ENCODE results near the gene CHST1.

DNA sequence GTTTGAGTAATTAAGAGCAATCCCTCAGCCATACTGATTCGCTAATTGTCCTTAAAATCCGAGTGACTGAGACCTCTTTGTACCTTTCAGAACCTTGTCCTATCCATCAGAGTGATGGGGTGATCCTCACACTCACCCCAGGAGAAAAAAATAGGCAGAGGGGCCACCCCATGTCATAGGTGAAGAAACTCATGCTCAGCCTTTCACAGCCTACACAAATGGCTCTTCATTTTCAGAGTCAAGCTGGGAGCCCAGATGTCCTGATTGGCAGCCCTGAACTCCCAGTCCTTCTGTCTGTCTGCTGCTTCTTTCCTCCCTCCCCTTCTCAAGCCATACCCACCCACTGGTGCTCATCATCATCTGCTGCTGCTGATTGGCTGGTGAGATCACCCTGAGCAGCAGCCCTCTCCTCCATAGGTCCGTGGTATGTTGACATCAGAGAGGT is 46.2 kb upstream of the PRDM11 start:
- RRBS: no CpG with 5 or more reads among the region's 3 CpGs

DNA sequence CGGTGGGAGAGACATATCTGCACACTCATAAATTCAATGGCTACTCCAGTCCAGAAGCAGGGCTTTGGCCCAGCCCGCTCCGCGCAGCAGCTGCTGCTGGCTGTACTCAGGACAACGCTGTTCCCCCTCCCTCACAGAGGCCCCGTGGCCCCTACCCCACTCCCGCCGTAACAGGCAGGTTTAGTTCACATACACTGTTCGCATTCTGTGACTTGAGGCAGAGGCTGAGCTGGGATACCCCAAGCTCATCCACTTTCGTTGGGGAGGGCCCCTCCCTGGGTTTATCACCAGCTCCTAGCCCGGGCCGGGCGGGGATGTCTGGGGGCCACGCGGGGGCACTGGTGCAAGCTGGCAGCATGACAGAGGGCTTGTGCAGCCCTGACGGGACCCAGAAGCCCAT is 52.4 kb downstream of the SYT13 start:
- RRBS: no CpG with 5 or more reads among the region's 16 CpGs

DNA sequence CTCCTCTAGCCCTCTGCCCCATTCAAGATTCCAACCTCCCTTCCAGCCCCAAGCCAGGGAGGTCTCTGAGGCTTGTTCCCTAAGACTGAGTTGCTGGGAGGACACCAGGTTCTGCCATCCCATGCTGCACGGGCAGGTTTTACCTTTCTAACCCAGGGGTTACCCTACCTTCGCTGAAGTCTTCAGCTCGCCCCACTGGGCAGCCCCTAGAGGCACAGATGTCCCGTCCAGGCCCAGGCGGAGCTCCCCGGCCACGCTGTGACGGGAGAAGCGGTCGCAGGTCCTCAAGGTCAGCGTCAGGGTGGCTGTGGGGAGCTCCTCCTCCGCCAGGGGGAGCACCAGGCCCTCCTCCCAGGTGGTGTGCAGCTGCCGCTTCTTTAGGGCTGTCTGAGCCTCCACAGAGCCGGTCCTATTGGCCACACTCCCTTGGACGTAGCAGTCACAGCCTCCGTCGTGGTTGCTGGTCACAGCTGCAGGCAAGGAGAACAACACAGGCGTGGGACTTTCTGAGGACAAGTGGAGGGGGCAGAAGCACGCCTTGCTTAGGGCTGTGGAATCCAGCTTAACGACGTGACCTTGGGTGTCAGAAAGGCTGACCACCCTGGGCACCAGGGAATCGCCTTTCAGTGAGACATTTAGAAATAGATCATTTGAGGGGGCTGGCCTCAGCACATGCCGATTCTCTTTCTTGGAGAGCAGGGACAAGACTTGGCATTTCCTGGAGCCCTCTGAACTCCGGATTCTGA is 33.7 kb downstream of the SYT13 start:
- RRBS: no CpG with 5 or more reads among the region's 24 CpGs

- RRBS: no CpG with 5 or more reads among the region's 3 CpGs
These were observed 26.5 kb downstream of the SYT13 start for GRCh38 chr11:45259516-45260076.

- RRBS: no CpG with 5 or more reads among the region's 5 CpGs
These were observed 5.8 kb downstream of the SYT13 start for GRCh38 chr11:45280243-45280837.

- RRBS: no CpG with 5 or more reads among the region's 10 CpGs
These were observed 46.9 kb upstream of the SYT13 start for GRCh38 chr11:45333074-45333398.

DNA sequence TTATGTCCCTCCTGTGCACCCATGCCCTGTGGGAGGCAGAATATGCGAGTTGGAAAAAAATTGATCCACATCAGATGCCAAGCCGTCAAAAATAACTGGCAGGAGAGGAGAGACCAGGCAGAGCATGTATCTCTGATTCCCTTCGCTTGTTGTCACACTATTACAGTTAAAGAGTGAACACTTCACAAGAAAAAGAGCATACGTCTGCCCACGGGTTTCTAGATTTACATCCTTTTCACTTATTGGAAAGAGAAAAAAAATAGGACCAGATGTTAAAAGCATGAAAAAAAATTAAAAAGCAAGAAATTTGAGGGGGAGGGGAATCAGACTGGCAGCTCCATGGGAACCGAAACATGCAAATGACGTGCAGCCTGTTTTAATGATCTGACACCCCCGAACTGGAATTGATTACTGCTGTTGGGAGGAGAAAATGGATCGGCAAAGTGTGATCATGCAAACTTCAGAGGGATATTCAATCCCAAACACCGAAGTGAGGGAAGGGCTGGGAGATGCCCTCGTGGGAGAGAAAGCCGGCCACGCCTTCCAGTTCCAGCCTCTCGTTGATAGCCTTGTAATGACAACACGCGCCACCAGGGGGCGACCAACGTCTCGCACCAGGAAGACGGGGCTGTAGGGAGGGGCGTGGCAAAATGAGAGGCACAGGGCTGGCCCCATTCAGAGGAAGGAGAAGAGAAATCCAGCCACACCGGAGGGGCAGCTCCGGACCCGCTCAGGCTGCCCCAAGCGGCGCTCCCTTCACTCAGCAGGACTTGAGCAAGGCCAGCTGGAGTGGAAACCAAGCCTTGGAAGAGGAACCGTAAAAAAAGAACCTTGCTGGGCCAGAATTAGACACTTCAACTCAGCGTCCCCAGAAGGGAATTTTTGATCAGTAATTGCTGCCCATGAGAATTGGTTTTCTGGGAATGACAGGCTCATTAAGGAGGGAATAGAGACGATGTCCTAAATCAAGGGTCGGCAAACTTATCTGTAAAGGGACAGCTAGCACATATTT is 53.8 kb upstream of the SYT13 start:
- RRBS: no CpG with 5 or more reads among the region's 30 CpGs

DNA sequence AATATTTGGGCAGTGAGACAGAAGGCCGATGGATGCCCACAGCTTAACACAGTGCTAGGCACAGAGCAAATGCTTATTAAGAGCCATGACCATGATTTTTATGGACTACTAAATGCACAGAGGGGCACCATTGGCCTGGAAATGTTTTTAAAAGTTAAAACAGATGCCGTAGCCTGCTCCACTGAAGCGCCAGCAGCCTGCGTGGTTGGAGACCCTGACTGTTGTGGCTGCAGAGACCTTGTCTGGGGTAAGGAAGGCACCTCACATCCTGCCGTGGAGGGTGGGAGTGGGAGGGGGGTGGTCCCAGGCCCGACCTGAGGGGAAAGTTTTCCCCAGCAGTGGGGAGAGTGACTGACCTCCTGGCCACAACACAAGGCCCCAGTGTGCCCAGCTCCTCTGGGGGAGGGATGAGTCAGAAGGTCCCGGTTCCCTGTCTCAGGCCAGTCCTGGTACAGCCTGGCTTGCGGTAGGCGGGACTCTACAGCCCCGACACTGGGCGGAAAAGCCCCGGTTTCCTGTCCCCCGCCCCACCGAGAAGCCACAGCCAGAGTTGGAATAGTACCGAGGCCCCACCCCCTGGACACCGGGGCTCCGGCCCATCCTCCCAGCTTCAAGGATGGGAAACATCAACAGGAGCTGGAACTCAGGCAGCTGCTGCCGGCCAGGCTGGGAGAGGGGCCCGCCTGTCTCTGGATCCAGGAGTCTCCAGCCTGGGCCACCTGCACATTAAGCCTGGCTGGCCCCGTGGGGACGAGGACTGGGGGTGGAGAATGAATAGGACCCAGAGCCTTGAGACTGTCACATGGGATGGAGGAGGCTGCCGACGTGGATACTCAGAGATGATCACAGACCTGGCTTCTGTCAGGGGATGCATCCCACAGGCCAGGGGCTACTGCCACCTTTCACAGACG is 6.9 kb downstream of the CHST1 start:
- RRBS: 6% methylated on average over 10 of the region's 24 CpGs

- RRBS: 1% methylated on average over 54 of the region's 128 CpGs
These were observed at the start of gene CHST1 for GRCh38 chr11:45664962-45665892. TSS of gene CHST1 (minus strand) at chr11:45665622.

DNA sequence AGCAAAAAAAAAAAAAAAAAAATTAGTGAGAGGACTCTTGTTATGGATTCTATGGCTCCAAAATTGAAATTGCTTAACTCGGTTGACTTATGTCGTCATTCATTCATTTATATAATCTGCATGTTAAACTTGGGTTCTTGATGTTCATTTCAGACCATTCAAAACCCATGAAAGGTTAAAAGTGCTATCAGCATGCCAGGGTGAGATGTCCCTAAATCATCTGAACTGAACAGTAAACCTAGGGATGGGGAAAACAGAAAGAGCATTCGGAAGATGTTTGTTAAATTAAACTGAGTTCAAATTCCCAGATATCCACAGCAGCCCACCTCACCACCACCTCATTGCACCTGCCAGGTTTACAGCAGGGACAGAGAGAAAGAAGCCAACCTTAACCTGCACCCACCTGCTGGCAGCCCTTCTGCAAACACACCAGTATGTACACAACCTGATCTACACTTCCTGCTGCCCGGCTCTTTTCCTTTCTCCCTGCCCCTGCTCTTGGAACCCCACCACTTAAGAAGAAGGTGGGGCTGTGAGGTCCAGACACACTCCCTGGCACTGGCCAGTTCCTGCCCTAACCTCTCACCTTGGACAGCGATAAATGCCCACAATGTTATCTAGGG is 11.0 kb upstream of the SLC35C1 start:
- RRBS: no CpG with 5 or more reads among the region's 5 CpGs

DNA sequence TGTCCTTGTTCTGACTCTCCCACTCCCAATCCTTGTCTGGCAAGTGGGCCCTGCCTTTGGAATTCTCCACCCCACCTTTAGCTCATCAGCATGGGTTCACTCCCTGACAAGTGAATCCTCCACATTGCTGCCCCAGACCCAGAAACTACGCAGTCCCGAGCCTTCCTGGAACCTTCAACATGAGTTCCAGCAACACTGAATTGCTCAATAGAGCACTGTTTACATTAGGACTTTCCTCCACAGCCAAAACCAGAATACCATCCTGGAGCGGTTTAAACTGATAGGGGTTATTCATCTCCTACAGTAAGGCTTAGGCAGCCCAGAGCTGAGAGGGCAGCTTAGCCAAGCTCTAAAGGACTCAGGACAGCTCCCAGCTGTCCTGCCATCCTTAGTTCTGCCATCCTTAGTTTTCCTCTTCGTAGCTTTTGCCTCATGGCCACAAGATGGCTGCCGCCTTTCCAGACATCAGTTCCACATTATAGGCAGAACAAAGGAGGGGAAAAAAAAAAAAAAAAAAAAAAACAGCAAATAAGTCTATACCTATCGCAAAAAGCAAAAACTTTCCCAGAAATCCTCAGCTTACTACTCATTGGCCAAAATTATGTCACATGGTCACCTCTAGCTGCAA is 5.8 kb upstream of the SLC35C1 start:
- RRBS: no CpG with 5 or more reads among the region's 6 CpGs

GRCh38 chr11:45851927-45852511 is 4.7 kb downstream of the CRY2 start:
- RRBS: no CpG with 5 or more reads among the region's 1 CpG

- RRBS: no CpG with 5 or more reads among the region's 26 CpGs
These were observed 2.6 kb downstream of the FREY1 start for GRCh38 chr11:45904154-45905212.

DNA sequence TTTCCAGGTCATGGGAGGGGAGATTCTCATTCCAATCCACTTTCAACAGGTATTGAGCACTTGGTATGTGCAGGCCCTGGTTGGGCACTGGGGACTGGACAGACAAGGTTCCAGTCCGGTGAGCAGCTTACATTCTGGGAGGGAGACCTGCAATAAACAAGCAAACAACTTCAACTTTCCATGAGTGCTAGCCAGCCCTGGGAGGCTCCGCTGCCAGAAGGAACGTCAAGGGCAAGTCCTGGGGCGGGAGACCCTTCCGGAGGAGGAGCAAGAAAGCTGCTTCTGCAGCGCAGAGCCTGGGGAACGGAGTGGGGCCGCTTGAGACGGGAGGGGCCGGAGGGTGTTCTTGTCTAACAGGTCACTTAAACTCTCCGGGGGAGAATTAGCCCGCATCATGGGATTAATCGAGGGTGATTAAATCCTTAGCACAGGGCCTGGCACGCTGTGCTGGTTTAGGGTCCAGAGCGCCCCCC is 957 bp upstream of the LARGE2 start:
- RRBS: 88% methylated on average over 6 of the region's 15 CpGs

GRCh38 chr11:46016468-46016995 is 94.1 kb downstream of the LARGE2 start:
- RRBS: no CpG with 5 or more reads among the region's 2 CpGs

DNA sequence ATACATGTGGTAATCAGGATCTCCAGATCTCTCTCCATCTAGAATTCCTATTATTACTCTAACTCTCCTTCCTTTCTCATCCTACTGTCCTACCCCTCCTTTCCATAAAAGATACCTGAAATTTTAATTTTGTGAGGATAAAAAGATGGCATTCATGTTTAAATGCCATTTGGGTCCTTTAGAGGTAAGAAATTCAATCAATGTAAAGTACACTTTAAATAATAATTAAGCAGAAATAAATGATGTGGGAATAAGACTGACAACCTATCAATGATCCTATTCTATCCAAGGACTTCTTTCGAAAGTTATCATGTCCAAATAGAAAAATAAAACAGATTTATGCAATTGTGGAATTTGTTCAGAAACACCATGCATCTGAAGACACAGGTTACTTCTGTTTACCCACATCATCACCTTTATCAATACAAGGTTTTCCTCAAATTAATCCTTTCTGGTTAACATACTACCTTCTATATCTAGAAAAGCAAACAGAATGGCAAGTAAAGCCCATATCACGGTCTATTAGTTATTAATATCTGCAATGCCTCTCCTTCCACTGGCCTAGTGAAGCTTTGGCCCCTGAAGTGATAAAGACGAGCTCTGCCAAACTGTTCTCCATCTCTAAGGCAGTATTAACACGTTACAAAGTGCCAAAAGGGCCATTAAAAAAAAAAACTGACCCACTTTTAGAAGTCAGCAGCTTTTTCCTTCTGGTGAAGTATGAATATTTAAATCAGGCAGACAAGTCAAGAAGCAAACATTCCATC is 78.1 kb downstream of the PHF21A start:
- RRBS: no CpG with 5 or more reads among the region's 4 CpGs

GRCh38 chr11:46083700-46084496 is 37.4 kb downstream of the PHF21A start:
- RRBS: no CpG with 5 or more reads among the region's 4 CpGs

DNA sequence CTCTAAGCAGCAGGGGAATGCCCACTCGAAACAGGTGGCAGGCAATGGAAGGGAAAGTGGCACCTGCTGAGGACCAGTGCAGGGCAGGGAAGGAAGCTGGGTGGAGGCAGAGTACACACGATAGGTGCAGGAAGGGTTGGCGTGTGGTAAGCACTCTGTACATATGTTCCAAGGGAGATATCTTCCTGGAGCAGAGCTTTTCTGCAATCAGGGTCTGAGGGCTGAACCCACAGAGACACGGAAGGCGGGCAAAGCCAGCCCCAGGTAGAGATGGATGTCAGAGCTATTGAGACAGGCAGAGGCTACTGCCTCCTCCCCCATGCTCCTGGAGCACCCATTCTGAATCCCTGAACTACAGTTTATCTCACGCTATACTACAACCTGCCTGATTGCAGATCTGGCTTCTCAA is 11.5 kb upstream of the CREB3L1 start:
- RRBS: no CpG with 5 or more reads among the region's 6 CpGs

DNA sequence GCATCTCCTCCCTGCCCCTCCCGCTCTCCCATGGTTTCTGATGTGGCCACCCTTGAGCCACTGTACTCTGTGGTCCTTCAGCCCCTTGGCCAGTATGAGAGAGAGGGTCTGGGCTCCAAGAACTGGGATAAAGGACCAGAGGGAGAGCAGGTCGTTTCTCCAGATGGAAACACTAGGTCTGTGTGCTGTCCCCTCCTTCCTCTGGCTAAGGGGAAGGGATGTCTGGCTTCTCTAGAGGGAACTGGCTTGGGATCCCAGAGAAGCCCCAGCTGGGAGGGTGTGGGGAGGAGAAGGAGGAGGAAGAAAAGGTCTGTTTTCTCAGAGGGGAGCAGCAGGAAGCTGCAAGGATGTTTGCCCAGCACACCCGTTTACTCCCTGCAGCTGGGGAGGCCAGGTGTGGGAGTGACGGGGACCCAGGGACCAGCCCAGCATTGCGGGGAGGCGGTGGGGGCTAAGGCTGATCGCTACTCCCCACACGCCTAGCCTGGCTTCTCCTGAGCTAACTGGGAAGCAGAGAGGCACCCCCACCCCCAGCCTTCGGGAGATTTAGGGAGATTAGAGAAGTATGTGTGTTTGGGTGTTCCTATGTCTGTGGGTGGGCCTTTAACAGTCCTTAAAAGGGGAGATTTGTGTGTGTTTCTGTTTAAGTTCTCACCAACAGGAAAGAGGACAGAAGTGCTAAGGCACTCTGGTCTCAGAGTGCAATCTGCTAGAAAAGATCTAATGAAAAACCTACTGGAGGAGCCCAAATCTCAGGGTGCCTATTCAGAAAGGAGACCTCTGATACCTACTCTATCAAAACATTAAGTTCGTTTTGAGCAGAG is 3.9 kb downstream of the CREB3L1 start:
- RRBS: no CpG with 5 or more reads among the region's 10 CpGs

GRCh38 chr11:46290286-46290986 is 13.0 kb downstream of the CREB3L1 start:
- RRBS: no CpG with 5 or more reads among the region's 4 CpGs